Measurements from ENCODE around the gene MELK.

GRCh38 chr9:36487415-36487712 lies 85.3 kb upstream of the MELK start:
- PRO-cap, result bidirectional peak, plus-strand start at chr9:36488053, minus-strand start at chr9:36487595

GRCh38 chr9:36572621-36573454 lies at the start of gene MELK:
MELK (plus strand) TSS chr9:36572895.
- PRO-cap, result bidirectional peak, plus-strand start at chr9:36572895, minus-strand start at chr9:36572772

- PRO-cap, result no peak
Observed at GRCh38 chr9:36949261-36949956, 84.7 kb downstream of the PAX5 start.

GRCh38 chr9:37004384-37004885 lies 29.6 kb downstream of the PAX5 start:
- PRO-cap, result no peak

DNA sequence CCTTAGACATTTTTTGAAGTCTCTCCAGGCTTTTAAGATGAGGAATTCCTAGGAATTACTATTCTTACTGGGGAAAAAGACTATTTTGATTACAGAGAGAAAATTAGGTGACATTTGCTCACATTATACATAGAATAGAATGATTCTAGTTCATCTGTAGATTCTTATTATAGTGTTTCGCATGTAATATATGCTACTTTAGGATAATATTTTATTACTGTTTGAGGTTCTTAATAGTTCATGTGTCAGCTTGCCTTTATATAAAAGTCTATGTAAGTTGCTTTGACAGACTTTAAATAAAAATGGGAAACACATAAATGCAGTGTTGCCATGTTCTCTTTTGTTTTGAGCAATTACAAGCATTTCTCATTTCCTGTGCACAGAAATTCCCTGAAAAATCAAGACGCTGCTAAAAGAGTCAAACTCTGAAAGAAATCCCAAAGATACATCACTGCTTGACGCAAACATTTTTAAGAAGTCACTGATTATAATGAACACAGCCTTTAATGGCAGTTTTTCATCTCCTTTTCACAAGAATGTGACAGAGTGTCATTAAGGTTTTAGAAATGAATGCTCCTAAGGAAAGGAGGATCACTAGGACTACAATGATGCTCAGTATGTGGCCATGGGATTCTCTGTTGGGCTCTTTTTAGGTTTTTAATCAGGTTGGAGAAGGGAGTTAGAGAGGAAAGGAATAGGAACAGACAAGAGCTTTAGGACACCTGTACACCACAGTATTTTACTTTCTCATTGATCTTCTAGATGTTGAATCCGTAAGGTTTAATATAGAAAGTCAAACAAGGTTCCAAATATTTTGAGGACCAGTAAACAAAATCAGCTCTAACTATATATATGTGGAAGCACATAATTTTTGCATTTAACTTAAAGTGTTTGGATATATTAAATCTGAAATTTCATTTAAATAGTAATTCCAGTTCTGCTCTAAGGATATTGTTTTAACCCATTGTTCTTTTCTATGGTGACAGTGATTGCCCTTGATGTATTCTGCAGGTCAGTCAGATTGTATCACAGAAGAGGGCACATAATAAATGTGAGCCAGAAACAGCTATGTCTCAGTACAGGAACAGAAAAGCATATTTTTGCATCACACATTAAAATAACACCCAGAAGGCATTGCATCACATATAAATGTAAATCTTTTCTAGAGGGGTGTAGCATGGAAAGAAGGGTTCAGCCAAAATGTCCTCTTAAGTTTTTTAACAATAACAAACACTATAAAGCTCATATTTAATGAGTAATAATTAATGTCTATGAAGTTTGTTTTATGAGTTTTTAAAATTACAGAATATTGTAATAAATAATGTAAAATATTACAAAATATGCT lies 29.6 kb downstream of the ZCCHC7 start:
- PRO-cap, result no peak

DNA sequence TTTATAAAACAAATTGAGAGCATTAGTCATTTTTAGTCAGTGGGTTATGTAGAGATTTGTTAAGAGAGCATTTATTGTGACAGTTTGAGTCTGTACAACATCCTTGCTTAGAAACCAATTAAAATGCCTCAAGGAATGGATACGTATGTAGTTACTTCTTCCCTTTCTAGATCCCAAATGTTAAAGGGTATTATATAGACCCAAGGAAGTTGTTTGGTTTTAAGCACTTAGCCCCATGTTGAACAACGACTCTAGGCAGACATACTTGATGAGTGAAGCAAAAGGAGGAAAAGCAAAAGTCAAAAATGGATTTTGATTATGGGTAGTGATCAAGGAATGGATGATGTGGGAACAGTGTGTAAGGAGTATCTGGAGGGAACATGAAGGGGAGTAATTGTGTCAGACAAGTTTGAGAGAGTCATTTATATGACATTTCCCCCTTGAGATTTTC lies 37.8 kb downstream of the ZCCHC7 start:
- PRO-cap, result no peak

DNA sequence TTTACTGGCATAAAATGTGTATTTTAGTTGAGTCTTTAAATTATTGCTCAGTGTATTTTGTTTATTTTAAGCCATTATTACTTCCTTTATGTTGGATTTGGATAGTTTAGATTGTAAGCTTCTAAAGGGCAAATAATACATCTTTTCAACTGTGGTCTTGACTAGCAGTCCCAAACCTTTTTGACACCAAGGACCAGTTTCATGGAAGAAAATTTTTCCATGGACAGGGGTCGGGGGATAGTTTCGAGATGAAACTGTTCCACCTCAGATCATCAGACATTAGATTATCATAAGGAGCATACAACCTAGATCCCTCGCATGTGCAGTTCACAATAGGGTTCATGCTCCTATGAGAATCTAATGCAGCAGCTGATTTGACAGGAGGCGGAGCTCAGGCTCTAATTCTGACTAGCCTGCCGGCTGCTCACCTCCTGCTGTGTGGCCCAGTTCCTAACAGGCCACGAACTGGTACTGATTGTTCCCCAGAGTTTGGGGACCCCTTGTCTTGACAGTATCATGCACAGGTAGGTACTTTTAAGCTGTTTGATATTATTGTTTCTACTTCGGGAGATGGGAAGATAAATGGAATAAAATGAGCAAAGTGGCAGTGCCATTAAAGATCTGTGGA lies 66.8 kb downstream of the ZCCHC7 start:
- PRO-cap, result no peak

GRCh38 chr9:37198837-37199453 lies 78.6 kb downstream of the ZCCHC7 start:
- PRO-cap, result no peak

- PRO-cap, result no peak
Observed at GRCh38 chr9:37200404-37201051, 80.2 kb downstream of the ZCCHC7 start.

- PRO-cap, result no peak
Observed at GRCh38 chr9:37384325-37384808, 38.1 kb upstream of the GRHPR start.

DNA sequence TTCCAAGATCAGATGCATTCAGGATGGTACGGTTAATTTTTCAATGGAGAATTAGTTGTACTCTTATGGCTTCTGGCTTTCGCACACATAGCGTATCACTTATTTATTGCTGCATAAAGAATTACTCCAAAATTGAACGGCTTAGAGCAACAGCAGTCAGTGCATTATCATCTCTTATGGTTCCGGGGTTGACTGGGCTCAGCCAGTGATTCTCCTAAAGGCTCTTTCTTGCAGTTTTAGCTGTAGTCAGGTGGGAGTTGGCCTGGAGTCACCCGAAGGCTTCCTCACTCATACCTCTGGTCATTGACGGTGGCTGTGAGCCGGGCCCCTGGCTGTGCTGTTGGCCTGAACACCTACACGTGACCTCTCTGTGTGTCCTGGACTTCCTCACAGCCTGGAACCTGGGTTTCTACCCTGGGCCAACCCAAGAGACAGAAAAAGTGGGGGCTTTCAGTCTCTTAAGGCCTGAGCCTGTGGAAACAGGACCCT lies 517 bp upstream of the GRHPR start:
- PRO-cap, result no peak

- PRO-cap, result no peak
Observed at GRCh38 chr9:37430444-37431253, 8.2 kb downstream of the GRHPR start.

DNA sequence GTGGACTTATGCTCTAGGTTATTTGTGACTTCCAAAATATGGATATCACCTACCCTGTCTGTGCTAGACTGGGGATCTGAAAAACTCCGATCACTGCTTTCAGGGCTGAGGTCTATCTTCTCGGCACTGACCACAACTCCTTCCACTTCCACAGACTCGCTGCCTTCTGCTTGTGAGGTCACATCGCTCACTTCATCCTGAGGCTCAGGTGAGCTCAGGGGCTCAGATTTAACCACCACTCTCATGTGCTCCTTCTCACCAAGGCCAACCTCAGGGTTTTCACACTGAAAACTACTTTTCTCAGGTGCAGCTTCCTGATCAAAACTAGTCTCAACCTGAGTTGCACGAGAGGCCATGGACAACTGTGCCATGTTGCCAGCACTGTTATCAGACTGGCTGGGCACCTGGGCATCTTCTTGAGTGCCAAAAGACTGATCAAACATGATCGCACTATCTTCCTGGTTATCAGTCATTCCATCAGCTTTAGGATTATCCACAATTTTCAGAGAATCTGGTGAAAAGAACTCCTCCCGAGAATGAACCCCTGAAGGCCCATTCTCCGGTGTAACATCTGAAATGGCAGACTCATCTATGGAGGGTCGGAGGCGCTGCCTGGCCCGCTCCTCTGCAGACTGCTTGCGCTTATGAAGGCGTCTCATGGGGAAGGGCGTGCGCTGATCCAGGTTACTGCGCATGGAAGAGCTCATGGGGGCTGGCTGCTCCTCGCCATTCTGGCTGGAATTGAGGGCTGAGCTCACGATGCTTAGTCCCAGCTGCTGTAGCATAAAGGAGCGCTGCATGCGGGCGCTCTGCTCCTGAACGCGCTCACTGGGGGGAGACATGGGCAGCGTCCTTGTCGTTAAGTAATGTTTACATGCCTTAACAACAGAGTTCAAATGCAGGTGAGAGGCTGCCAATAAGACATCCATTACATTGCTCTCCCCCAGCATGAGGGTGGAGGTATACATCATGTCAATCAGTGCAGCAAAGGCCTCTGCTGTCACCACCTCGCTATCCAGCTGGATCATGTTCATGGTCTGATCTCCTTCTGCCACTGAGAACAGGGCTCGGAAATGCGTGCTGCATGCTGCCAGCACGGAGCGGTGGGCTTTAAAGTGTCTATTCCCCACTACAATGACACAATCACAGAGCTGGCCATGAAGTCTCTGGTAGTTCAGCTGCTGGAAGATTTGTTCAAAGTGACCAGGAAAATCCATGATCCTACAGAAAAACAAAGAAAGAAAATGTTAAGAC lies 19.3 kb downstream of the GRHPR start:
- PRO-cap, result bidirectional peak, plus-strand start at position 303 of the sequence, minus-strand start at position 231 of the sequence

GRCh38 chr9:37465496-37465723 lies 160 bp upstream of the ZBTB5 start:
- PRO-cap, result bidirectional peak, plus-strand start at chr9:37465514, minus-strand start at chr9:37465410

DNA sequence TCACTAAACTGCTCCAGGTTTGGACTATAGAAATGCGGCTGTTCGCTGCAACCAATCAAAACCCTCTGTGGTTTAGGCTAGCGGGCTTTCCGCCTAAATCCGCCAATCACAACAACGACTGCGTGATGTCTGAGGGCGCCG lies 344 bp upstream of the ZBTB5 start:
- PRO-cap, result bidirectional peak, plus-strand start outside the sequence, minus-strand start at position 69 of the sequence

GRCh38 chr9:37465865-37466061 lies 513 bp upstream of the ZBTB5 start:
- PRO-cap, result bidirectional peak, plus-strand start at chr9:37465973, minus-strand start at chr9:37465792

- PRO-cap, result no peak
Observed at GRCh38 chr9:37509191-37510152, 23.7 kb downstream of the POLR1E start.

GRCh38 chr9:37780153-37780972 lies 4.5 kb downstream of the EXOSC3 start:
- PRO-cap, result no peak

DNA sequence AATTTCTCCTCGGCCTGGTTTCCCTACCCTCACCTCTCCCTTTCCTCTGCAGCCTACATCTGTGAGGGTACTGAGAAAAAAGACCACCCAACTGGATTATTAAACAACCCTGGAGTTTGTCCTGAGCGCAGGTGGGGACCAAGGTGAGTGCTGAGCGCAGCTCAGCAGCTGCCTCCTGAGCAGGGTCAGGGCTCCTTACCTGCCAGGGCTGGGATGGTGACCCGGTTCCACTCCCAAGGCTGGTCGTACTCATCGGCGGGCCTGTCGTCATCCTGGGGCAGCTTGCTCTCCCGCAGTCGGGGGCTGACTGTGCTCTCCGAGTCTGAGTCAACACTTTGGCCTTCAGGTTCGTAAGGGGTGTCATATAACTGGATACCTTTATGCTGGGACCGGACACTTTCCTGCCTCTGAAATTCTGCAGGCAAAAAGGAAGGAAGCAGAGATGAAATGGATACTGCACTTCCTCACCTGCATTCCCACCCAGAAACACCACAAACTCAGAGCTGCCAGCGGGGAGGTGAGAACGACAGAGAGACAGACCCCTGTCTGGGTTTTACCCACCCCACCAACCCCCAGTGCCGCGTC lies 70.6 kb upstream of the SLC25A51 start:
- PRO-cap, result no peak

GRCh38 chr9:38068006-38068953 lies 747 bp downstream of the SHB start:
- PRO-cap, result bidirectional peak, plus-strand start at chr9:38068903, minus-strand start at chr9:38068785

Data from fallopian tube (tissue), 1 donor.